ENCODE measurements around the genes ATP6V1E1, BCL2L13, PEX26, GGTLC3 and GSC2.

DNA sequence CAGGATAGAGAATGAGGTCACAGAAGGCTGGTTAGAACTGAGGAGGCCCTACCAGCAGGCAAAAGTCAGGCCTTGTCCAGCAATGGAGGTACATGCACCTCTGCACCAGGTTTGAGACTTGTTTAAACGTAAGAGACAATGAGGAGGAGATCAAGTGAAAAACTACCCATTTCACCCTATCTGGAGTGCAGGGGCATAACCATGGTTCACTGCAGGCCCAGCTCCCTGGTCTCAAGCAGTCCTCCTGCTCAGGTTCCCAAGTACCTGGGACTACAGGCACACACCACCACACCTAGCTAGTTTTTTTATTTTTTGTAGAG lies 217 bp upstream of the CCT8L2 start:
- PRO-cap, 2 experiments = no peak in any of the 2 experiments

DNA sequence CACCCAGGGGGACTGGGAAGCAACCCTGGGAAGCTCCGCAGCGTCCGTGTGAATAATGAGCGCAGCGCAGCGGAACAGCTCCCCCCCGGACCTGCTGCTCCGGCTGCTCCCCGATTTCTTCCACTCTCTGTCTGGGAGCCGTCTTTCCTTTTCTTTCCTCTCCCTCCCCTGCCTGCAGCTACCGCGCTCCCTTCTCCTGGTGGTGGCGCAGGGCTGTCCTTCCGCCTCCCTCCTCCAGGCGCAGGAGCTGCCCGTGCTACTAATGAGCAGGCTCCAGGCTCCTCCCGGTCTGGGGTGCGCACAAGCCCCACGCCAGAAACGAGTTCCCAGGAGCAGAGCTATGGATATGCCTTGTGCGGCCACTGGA lies 107.3 kb downstream of the XKR3 start:
- PRO-cap, 2 experiments = no peak in any of the 2 experiments

DNA sequence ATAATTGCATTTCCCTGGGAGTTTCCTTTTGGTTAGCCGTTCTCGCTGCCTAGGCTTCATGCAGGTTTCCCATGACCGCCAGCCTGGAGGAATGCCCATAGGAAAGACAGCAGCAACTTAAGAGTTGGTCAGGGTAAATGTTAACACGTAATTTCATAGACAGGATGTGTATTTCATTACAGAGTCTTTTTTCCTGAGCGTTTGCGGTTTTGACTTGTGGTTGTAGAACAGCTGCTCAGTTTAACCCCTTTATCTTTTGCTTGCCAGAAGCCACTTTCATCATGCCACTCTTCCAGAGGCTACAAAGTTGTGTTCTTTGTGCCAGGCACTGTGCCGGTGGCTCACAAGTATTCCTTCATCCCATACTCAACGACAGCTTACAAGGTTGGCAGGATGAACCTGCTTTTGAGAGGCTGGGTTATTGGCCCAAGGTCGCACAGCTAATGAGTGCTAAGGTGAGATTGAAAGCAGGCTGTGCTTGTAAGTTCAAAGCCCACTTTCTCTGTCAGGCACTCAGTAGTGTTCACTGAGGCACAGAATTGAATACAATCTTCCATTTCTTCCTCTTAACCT lies 3.0 kb downstream of the IL17RA start:
- PRO-cap, 2 experiments = peak in 1 of 2 experiments; most common minus-strand start position 93 of the sequence (in 1)

GRCh38 chr22:17570629-17571648 lies 7.6 kb downstream of the SLC25A18 start:
- PRO-cap, 2 experiments = no peak in any of the 2 experiments

- PRO-cap, 2 experiments = peak in 2 of 2 experiments; most common minus-strand start chr22:17591175 (in 2)
Observed at GRCh38 chr22:17590753-17591563, 27.7 kb downstream of the SLC25A18 start.

- PRO-cap, 2 experiments = peak in 2 of 2 experiments; most common plus-strand start chr22:17628910 (in 1); most common minus-strand start chr22:17628721 (in 2)
Observed at GRCh38 chr22:17628381-17629277, at the start of gene ATP6V1E1. ATP6V1E1 (minus strand) TSS chr22:17628749.

DNA sequence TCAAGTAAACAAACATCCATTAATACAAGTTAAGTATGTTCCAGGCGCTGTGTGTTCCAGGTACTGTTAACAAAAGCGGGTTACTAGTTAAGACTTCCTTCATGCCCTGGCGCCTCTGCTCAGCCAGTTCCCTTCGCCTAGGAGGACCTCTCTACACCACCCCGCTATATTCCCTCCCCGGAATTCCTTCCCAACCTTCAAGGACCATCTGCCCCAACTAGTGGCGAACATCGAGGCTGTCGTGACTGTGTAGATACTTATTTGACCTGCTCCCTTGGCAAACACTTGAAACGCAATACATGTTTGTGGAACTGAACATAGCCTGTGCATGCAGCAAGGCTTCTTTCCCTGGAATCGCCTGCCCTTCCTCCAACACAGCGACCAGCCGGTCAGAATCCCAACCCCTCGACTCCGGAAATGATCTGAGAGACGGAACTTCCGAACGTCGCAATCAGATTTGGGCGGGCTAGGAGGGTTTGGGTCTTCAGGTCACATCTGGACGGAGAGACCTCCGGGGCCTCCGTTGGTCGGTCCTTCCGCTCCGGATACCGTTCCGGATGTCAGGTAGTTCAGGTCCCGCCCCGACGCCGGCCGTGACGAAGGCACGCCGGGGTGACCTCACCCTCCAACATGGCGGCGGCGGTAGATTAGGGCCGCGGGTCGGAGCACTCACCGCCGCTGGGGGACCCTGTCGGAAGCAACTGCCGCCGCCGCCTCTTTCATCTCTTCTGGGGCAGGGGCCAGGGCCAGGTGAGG lies at the start of gene BCL2L13:
Gene BCL2L13 (plus strand): TSS at position 621 of the 756 bp plus-strand sequence.
- PRO-cap, 2 experiments = peak in 2 of 2 experiments; most common plus-strand start position 645 of the sequence (in 2); most common minus-strand start position 419 of the sequence (in 2)

DNA sequence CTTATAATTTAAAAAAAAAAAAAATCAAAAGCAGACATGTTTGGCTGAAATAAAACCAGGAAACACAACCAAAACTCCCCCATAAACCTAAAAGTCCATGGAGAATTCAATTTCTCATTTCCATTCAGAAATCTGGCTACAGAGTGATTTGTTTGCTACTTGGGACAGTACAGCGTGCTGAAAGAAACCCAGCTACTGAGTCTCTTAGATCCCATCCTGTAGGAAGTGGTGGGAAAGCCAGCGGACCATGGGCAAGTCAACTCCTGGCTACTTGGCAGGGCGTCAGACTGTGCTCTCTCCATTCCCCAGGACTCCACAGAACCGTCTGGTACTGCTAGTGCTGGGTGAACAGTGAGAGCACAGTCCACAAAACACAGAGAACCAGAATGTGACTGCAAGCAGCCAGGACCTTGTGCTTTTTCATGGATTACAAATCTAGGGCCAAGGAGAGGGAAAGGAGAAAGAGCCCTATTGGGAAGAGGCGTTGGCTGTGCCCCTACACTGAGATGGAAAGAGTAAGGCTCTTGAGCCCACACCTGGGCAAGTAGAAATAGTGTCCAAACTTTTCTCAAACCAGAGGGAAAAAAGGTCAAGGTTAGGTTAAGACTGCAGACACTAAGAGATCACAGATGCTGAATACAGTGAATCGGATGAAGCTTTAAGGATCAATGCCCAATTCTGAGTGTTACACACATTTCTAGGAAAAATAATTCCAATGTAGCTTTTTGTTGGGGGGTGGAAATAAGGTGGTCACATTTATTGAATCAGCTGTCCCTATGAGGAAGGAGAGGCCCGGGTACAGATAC lies 10.2 kb downstream of the BID start:
- PRO-cap, 2 experiments = peak in 1 of 2 experiments; most common minus-strand start position 324 of the sequence (in 1)

DNA sequence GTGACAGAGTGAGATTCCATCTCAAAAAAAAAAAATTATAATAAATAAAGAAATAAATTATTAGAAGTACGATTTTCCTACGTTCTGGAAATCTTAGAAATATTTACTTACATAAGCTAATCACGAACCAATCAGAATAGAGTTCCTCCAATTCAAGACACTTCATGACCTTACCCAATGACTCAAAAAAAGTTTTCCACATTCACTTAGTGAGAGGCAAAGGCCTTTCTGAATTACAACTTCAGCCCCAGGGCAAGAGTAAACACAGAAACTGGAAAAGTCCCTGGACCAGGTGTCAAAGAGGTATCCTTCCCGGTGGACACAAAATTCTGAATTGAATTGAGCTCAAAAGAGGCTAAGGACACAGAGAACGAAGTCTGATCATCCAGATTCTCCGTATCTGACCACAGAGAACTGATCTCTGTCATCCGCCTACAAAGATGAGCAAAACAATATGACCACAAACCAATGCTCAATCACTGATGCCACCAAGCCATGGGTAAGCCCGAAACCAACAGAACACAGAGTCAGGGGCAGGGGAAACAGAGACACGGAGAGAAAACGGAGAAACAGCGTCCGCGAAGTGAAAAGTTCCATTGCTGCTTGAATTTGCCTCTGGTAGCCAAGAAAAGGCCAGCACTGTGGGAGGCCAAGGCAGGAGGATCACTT lies 6.9 kb downstream of the BID start:
- PRO-cap, 2 experiments = no peak in any of the 2 experiments

DNA sequence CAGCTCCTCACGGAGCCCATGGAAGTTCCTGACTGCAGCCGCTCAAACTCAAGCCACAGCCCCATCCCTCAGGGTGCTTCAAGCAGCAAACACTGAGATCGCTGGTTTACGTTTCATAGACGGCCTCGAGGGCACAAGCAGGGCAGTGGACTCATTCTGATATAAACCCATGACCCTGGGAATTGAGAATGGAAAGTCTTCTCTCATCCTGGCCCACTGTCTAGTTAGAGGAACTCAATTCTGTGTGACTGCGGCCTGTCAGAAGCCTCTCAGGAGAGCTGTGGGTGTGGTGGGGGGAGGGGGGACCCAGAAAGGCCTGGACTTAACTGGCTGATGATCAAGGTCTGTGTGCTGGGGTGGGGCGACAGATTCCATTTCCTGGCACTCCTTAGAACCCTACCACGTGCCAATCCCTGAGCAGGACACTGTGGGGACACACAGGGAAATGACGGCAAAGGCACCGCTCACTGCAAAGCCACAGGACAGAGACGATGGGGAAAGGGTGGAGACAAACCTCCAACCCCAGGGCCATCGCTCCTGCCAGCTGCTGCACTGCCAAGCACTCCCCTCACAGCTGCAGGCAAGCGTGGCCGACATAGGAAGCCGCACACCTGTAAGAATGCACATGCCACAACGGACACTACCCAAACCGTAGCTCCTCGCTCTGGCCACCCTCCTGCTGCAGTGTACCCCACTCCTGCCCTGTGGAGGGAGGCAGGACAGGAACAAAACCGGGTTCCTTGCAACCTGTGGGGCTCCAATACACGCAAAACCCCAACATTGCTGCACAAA lies 58.4 kb upstream of the BID start:
- PRO-cap, 2 experiments = no peak in any of the 2 experiments

GRCh38 chr22:17865217-17865655 lies 91.0 kb upstream of the BID start:
- PRO-cap, 2 experiments = no peak in any of the 2 experiments

DNA sequence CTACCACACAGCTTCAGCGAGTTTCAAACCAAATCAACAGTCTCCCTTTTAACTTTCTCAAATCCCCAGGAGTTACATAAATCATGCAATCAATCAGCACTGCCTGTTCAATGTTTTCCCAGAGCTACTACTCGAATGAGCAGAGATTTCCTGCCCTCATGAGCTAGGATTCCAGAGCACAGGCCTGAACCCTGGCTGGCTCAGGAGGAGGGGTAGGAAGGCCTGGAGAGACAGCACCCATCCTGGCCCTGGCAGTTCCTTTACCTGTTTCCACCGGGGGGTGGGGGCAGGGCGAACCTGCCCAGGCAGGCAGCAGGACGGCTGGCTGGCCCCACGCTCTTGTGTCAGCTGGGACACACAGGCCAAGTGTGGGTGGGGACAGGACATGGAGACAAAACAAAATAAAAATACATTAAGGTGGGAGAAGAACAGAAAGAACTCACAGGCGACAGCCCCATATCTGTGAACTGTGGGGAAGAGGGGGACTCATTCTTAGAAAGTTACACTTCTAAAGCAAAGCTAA lies 109.8 kb upstream of the BID start:
- PRO-cap, 2 experiments = no peak in any of the 2 experiments

- PRO-cap, 2 experiments = no peak in any of the 2 experiments
Observed at GRCh38 chr22:17972194-17973053, 51.9 kb downstream of the MICAL3 start.

GRCh38 chr22:18049913-18050545 lies 25.7 kb upstream of the MICAL3 start:
- PRO-cap, 2 experiments = no peak in any of the 2 experiments

DNA sequence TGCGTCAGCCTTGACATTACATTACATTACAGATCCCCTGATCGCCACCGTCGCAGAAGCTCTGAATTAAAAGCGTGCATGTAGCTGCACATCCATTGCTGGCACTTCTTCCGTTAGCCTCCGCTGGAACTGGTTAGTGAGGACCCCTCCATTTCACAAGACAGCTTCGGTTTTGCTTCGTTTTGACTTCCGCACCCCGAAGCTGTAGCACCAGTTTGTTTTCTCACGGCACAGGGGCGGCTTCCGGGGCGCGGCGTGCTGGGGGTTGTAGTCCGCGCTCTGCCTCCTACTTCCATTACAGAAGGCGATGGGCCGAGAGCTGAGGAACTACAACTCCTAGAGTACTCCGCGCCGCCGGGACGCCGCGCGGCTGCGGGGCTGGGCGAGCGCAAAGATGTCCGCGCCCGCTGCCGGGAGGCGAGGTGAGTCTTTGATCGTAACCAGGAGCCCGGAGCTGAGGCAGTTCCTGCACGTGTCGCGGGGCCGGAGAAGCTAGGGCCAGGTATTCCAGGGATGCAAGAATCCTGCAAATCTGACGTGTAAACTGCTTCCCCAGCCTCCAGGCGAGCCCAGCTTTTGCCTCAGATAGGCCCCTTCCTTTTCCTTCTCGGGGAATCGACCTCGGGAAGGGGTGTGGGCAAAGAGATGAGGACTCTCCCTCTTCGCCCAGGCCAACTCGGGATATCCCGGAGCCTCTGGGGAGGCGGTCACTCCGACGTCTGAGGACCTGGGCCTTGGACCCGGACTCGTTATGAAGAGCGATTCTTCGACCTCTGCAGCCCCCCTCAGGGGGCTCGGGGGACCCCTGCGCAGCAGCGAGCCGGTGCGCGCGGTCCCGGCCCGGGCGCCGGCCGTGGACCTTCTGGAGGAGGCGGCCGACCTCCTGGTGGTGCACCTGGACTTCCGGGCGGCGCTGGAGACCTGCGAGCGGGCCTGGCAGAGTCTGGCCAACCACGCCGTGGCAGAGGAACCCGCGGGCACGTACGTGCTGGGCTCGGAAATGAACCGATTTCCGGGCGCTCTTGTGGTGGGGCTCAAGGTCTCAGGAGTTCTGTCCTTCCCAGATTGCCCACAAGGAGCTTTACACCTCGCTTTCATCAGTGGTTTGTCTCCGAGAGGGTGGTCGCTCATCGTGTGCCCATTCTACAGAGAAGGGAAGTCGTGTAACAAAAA lies at the start of gene PEX26:
Gene PEX26 (plus strand): TSS at position 365 of the 1,173 bp plus-strand sequence.
- PRO-cap, 2 experiments = peak in 2 of 2 experiments; most common plus-strand start position 298 of the sequence (in 1); most common minus-strand start position 174 of the sequence (in 2)

- PRO-cap, 2 experiments = no peak in any of the 2 experiments
Observed at GRCh38 chr22:18094988-18095734, 15.4 kb upstream of the TUBA8 start.

DNA sequence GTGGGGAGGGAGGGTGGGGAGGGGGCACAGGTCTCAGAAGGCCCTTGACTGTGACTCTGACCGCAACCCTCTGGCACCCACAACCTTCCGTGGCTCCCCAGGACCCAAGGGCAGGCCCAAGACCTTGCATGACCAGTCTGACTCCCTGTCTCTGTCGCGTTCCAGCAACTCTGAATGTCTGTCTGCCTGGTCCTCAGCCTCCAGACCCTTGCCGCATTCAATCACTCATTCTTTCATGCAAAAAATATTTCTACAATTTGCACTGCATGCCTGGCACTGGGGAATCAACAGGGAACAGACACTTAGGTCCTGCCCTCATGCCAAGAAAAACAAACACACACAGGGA lies at the start of gene GGTLC3:
Gene GGTLC3 (minus strand): TSS at position 222 of the 346 bp plus-strand sequence.
- PRO-cap, 2 experiments = no peak in any of the 2 experiments

DNA sequence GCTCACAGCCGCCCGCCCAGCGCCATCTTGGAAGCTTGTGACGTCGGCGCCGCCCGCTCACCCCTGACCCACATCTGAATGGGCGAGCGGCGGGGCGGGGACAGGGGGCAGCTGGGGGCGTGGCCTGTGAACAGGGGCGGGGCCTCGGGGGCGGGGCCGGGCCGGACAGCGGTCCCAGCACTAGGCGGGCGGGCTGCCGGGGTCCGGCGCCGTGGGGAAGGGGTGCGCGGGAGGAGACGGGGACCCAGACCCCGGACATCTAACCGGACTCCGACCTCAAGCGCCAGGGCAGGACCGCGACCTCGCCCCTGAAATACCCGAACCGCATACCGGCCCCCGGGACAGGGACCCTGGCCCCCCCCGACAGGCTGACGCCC lies 33.8 kb downstream of the RIMBP3 start:
- PRO-cap, 2 experiments = no peak in any of the 2 experiments

- PRO-cap, 2 experiments = no peak in any of the 2 experiments
Observed at GRCh38 chr22:19150219-19150496, at the start of gene GSC2. GSC2 (minus strand) TSS chr22:19150292.

DNA sequence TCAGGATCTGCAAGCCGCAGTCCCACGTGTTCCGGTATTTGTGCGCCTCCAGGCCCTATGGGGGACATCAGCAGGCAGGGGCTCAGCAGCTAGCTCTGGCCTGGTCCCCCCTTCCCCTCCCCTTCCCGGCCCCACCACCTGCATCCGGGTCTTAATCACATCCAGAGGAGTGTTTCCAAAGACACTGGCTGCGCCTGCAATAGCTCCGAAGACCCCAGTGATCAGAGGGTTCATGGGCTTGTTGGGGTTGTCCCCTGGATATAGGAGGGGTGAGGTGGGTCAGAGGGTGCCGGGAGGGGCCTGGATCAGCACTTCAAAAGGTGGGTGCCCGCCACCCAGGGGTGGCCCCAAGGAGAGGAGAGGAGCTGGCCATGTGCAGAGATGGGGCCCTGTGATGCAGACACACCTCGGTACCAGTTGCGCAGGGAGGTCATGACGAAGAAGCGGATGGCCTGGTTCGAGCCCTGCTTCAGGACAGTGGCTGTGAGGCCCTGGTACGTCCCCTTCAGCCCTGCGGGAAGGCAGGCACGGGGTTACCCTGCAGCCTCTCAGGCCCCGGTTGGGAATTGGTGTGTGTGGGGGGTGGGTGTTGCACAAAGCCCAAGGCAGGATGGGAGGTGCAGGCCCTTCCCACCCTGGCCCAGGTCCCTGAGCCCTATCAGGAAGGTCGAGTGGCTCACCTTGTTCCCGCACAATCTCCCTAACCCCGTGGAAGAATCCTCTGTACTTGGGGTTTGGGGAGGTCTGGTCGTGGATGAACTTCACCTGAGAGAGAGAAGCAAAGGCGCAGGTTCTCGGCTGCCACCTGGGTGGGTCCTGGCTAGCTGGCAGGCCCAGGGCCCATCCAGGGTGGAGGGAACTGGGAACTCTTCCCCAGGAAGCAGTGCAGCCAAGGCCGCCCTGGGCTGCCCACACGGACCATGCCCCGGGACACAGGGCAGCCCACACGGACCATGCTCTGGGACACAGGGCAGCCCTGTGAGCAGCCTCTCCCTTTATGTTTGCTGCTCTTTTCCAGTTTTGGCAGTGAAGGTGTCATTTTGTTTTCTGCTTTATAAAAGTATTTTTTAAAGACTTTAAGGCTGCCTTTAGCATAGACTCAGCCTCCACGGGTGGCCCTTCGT lies 1.7 kb downstream of the SLC25A1 start:
- PRO-cap, 2 experiments = no peak in any of the 2 experiments

Data from monocyte (primary cell).